ENCODE measurements around a stretch of chr12.

DNA sequence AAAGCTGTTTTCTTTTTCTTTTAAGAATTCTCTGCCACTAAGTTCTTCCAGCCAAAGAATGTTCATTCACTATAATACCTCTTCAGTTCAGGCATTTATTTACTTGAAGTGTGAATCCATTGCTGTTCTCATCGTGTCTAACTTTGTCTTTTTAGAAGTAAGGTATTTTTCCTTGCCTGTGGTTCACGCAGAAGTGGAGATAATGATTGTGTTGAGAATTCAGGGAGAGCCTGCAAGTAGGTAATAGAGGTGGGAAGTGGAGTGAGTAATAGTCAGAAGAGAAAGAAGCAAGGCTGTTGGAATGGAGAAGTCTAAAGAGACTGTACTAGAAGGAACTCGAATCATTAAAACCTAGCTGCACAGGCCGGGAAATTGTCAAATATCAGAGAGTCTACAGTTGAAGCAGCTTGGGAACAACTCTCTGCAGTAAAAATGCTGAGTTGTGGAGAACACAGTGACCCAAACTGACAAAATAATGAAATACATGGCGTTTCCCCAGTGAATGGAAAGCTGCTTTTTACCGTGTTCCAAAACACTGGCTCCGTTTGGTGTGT, 146.4 kb downstream of the CRADD start:
- PRO-cap: no peak

GRCh38 chr12:93943719-93944181, 204.6 kb upstream of the PLXNC1 start:
- PRO-cap: no peak

DNA sequence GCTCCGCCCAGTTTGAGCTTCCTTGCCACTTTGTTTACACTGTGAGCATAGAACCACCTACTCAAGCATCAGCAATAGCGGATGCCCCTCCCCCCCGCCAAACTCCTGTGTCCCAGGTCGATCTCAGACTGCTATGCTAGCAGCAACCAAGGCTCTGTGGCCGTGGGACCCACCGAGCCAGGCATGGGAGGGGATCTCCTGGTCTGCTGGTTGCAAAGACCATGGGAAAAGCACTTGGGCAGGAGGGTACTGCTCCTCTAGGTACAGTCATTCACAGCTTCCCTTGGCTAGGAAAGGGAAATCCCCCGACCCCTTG, 140.5 kb upstream of the PLXNC1 start:
- PRO-cap: no peak

DNA sequence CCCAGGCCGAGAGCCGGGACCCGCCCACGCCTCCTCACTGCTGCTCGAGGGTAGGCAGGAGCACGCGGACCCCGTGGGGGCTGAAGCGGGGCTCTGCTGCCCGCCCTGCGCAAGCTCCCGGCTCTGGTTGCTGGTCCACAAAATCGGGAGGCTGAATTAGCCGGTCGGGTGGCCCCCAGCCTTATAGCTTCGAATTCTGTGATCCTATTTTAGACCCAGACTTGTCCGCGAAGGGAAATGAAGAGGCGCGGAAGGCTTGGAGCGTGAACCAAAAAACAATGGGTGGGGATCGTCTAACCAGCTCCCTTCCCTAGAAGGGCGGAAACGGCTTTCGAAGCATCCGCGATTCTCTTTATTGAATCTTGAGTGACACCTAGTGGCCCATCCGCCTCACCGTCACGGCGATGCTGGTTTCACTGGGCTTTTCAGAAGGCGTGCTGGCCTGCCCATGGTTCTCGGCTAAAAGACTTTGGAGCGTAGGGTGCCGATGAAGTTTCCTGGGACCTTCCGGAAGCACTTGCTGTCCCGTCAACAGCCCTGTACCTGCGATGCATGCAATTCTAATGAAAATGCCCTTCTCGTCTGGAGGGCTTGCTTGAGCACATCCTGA, 46.2 kb upstream of the PLXNC1 start:
- PRO-cap: bidirectional peak, plus-strand start at position 402 of the sequence, minus-strand start at position 280 of the sequence

DNA sequence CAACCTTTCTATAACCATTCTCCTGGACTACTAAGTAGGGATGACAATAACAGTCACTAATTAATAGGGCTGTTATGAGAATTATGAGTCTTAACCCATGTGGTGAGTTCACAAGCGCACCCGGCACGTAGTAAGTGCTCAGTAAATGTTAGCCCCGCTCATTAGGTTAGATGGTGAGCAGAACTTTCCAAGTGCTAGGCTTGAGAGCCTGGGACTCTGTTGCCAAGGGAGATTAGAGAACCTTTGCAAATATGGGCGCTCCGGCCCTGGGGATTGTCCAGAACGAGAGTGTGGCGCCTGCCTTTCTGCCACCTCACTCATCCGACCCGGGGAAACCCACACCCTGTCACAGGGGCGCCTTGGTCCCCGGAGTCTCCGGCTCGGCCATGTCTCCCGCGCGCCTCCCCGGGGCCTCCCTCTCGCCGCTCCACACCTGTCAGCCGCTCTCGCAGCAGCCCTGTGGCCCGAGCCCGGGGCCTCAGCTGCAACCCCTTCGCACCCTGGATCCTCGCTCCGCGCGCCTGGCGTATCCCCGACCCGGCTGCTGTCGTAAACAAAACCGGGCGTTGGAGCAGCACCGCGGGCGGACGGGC, 585 bp upstream of the PLXNC1 start:
- PRO-cap: bidirectional peak, plus-strand start outside the sequence, minus-strand start at position 461 of the sequence

DNA sequence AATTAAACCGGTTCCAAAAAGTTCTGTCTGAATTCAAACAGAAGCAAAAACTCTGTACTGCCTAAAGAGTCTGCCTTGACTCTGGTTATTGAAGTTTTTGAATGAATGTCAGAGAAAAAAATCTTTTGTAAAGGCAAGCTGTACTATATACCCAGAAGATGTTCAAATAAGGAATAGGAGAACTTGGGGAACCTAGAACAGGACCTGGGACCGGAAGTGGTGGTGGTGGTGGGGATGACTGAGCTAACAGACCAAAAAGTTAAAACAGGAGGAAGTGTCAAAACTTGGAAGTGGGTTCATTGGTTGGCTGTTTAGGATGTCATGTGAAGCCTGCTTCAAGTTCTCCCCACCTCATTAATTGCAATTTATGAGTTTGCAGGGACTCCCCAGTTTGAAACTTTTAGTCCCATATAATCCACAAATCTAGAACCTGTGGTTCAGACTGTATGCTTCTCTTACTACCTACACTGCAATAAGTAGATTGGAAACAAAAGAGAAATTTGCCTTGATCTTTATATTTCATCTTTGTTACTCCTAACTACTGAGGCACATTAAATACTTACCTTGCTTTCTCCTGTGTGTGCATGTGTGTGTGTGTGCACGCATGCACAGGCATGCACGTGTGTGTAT, 26.3 kb downstream of the PLXNC1 start:
- PRO-cap: no peak

- PRO-cap: no peak
Measured at GRCh38 chr12:94304917-94305756, 154.5 kb downstream of the CEP83 start.

DNA sequence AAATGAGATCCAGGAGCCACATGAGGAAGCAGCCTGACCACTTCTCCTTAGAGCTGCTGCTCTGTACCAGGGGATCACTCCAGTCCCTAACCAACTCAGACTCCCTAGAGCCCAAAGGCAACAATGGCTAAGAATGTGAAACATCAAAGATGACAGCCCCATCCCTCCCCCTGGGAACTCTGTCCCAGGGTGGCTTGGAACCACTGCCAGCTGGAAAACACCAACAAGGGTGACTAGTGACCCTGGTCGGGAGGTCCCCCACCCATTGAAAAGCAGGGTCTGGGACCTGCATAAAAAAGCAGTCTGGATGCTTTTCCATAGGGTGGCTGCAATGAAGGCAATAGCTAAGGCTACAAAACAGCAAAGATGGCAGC, 137.0 kb downstream of the CEP83 start:
- PRO-cap: no peak

DNA sequence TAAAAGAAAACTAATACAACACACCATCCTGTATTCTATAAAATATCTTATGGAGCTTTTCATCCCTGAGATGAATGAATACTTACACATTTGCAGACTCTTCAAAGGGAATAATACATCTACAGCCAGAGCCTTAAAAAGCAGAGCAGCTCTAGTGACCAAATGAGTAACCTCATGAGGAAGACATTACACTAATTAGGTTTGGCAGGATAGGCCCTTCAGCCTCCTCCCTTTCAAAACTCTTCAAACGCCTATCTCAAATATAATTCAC, 123.6 kb downstream of the CEP83 start:
- PRO-cap: no peak

DNA sequence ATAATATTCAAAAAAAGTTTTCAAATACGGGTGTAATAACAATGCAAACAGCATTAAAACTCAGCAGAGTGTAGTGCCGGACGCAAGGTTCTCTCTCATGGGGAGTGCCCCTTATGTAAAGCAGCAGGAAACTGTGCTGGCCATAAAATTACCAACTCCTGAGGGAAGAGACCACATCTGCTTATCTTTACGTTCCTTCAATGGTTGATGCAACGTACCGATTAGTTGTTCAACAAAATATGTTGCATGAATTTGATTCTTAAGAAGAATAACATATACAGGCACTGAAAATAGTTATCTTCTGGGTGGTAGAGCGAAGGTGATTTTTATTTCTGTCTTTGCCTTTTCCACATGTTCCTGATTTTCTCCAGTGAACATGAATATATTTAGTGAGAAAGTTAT, 118.8 kb upstream of the TMCC3 start:
- PRO-cap: bidirectional peak, plus-strand start at position 53 of the sequence, minus-strand start at position 75 of the sequence

DNA sequence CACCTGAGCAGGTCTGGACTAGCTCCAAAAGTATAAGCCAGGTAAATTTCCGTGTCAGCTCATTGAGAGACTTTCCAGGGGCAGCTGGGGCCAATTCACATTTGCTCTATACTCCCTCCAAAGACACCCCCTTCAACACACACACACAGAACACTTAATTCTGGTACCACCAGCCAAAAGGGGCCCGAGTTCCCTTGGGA, 131.4 kb downstream of the NDUFA12 start:
- PRO-cap: no peak

GRCh38 chr12:95733106-95733354, 57.5 kb downstream of the NTN4 start:
- PRO-cap: no peak

DNA sequence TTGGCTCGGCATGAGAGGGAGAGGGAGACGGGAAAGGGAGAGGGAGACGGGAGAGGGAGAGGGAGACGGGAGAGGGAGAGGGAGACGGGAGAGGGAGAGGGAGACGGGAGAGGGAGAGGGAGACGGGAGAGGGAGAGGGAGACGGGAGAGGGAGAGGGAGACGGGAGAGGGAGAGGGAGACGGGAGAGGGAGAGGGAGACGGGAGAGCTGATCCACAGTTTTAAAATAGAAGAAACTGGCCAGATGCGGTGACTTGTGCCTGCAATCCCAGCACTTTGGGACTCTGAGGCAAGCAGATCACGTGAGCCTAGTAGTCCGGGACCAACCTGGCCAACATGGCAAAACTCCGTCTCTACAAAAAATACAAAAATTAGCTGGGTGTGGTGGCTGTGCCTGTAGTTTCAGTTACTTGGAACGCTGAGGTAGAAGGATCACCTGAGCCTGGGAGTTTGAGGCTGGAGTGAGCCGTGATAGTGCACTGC, 16.4 kb upstream of the SNRPF start:
- PRO-cap: no peak

- PRO-cap: unidirectional peak, minus-strand start at chr12:96104673
Measured at GRCh38 chr12:96104401-96104933, 69.1 kb upstream of the LTA4H start.

- PRO-cap: bidirectional peak, plus-strand start at chr12:96170595, minus-strand start at chr12:96170556
Measured at GRCh38 chr12:96170208-96170832, 23.9 kb upstream of the ELK3 start.

- PRO-cap: no peak
Measured at GRCh38 chr12:96246904-96247936, 53.0 kb downstream of the ELK3 start.

GRCh38 chr12:96254718-96255783, 60.9 kb downstream of the ELK3 start:
- PRO-cap: no peak

GRCh38 chr12:96313137-96313689, 87.0 kb downstream of the CDK17 start:
- PRO-cap: no peak

DNA sequence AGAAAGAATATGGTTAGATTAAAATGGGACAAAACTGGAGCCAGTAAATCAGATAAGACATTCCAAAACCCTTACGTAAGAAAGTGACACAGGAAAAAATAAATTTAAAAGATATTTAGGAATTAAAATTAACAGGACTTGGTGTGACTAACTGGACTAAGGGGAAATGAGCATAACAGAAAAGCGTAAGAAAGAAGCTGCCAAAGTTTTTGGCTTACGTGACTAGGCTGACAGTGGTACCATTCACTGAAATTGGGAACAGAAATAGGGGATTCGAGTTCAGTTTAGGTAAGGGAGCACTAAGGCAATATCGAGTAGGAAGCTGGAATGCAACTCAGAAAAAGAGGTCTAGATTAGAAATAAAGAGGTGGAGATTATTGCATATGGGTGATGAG, 7.8 kb downstream of the CDK17 start:
- PRO-cap: no peak

DNA sequence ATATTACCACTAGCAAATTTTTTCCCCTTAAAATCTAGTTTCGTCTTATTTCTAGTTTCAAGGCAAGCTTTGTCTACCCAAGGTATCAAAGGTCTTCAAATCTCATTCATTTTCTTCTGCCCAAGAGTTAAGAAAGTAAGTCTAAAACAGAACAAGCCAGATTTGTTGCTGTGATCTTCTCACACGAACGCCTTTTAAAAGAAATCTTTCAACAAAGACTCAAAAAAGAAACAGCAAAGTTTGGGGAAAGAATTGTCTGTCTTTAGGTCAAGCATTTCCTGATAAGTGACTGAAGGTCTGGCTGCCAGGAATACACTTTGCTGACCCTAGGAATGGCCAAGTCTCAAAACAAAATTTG, 1.8 kb downstream of the CDK17 start:
- PRO-cap: no peak